ENCODE results near the genes STEAP1B and GSDME.

- PRO-cap, result no peak
- RAMPAGE, long total RNA, result no peak
- RRBS, result no CpG with 5 or more reads among the region's 3 CpGs
Measured at GRCh38 chr7:22215215-22215821, 141.6 kb downstream of the RAPGEF5 start.

- PRO-cap, result no peak
- RAMPAGE, long total RNA, result no peak
- RRBS, result no CpG with 5 or more reads among the region's 2 CpGs
Measured at GRCh38 chr7:22287921-22288220, 69.1 kb downstream of the RAPGEF5 start.

- PRO-cap, result no peak
- RAMPAGE, long total RNA, result no peak
- RRBS, result no CpG with 5 or more reads among the region's 2 CpGs
Measured at GRCh38 chr7:22332375-22332830, 24.6 kb downstream of the RAPGEF5 start.

DNA sequence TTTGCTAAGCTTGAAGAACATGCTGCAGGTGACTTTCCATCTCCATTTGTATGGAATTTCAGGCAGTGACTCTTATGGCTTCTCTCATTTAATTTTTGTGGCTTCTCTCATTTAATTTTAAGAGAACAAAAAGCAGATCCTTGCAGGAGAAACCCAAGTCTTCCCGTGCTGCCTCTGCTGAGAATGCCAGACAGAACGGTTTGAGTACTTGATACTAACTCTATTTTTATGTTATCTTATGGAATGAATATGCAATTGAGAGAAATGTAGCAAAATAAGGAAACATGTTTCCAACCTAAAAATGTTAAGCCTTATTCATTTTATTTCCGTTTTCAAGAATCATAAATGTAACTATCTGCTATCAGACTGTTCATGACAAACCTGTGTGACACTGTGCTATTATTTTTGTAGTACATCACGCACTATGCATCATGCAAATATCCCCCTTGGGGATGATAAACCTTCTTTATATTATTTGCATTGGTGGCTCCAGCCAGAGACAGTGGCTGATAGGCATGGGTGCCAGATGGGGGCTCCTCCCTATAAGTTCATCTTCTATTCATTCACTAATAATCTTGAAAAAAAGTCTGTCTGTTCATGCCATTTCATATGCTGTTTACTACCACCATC lies 6.9 kb upstream of the RAPGEF5 start:
- PRO-cap, result no peak
- RAMPAGE, long total RNA, result no peak
- RRBS, result no CpG with 5 or more reads among the region's 4 CpGs

DNA sequence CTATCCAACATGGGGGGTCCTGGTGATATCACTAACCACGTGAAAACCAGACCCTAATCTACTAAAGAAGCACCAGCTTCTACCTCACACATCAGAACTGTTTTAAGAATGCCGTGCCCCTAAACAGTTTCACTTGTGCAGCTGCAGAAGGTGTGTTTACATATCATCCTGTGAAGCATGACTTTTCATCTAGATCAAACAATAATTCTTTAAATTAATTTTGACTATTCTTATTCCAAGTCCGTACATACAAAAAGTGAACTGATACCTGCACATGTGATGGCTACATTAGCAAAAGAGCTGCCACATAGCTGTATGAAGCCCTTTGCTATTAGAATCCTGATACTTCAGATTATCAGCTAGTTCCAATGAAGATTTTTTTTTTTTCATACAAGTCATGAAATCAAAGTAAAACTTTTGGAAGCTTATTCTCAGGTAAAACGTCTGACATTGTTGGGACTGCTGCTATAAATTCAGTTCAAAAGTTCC lies 60.9 kb downstream of the STEAP1B start:
- PRO-cap, result no peak
- RAMPAGE, long total RNA, result no peak
- RRBS, result no CpG with 5 or more reads among the region's 4 CpGs

DNA sequence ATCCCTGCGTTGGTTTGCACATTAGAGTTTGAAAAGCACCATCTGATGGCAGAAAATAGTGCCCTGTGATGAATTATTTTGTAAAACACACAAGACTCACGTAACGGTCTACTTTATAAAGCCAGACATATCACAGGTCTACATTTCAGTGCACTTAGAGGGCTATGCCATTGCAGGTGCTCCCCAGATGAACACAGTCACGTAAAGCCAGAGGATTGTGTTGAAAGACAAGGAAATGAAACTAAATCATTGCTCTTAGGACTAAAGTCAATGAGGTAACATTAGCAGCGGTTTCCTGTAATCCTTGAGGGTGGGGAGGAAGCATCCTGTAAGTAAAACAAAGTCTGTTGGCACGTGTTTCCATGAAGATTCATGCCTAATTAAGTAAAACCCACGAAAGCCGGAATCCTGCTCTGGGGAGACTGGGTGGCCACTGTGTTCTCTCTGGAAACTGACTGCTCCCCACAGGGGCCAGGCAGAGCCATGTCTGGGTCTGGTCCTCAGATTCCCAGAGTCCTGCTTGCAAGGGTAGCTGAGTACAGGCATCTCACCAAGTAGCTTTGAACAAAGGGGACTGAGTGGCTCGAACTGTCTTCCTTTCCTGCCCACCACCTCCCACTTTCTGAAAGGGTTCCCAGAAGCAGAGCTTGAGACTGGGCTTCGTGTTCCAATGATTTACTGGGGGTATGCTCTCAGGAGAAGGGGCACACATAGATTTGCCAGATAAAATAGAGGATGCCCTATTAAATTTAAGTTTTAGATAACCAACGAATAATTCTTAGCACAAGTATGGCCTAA lies 18.2 kb downstream of the STEAP1B start:
- PRO-cap, result no peak
- RAMPAGE, long total RNA, result no peak
- RRBS, result no CpG with 5 or more reads among the region's 11 CpGs

GRCh38 chr7:22499805-22500778 lies at the start of gene STEAP1B:
STEAP1B (minus strand) TSS chr7:22500188.
- PRO-cap, result no peak
- RAMPAGE, long total RNA, result no peak
- RRBS, result no CpG with 5 or more reads among the region's 62 CpGs

DNA sequence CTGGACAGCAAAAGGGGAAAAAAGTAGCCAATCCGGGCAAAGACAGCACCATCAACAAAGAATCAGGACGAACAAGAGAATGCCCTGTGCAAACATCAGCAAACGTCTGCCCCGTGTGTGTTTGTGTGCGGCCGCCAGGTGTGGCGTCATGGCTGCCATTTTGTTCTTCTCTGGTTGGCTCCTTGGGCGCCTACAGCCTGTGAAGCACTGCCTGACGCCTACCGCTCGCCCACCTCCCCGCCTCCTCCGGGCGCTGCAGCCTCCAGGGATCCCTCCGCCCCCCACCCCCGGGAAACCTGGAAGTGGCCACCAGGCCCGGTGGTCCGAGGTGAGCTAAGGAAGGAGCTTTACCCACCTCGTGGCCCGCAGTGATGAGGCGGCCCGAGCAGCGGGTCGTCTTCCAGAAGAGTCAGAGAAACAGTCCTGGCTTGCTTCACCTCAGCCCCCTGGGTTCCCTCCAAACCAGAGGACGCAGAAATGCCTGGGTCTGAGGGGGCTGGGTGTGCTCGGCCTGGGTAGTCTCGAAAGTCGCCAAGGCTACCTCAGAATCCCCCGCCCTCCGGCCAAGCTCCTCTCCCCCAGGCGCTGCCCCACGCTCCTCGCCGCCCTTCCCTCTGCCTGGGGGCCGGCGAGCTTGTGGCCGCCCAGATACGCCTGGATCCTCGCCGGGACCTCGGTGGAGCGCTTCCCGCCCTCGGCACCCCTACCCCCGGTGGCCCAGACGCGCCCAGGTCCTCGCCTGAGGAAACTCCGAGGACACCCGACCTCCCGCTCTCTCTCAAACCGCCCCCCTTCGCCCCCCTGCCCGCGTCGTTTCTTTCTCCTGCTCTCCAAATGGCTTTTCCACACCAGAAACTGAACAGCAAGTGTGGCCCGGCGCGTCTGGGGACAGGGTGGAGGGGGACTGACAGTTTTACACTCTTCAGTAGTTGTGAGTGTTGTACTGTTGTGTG lies 61.7 kb upstream of the IL6 start:
- PRO-cap, result no peak
- RAMPAGE, long total RNA, result no peak
- RRBS, result 92% methylated on average over 12 of the region's 59 CpGs

DNA sequence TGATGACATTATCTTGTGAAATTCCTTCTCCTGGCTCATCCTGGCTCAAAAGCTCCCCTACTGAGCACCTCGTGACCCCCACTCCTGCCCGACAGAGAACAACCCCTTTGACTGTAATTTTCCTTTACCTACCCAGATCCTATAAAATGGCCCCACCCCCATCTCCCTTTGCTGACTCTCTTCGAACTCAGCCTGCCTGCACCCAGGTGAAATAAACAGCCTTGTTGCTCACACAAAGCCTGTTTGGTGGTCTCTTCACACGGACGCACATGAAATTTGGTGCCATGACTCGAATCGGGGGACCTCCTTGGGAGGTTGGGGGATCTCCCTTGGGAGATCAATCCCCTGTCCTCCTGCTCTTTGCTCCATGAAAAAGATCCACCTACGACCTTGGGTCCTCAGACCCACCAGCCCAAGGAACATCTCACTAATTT lies 23.5 kb upstream of the IL6 start:
- PRO-cap, result no peak
- RAMPAGE, long total RNA, result no peak
- RRBS, result no CpG with 5 or more reads among the region's 8 CpGs

- PRO-cap, result no peak
- RAMPAGE, long total RNA, result no peak
- RRBS, result no CpG with 5 or more reads among the region's 16 CpGs
Measured at GRCh38 chr7:22725248-22726105, 1.5 kb upstream of the IL6 start.

GRCh38 chr7:22731127-22731627 lies 4.2 kb downstream of the IL6 start:
- PRO-cap, result no peak
- RAMPAGE, long total RNA, result no peak
- RRBS, result no CpG with 5 or more reads among the region's 4 CpGs

DNA sequence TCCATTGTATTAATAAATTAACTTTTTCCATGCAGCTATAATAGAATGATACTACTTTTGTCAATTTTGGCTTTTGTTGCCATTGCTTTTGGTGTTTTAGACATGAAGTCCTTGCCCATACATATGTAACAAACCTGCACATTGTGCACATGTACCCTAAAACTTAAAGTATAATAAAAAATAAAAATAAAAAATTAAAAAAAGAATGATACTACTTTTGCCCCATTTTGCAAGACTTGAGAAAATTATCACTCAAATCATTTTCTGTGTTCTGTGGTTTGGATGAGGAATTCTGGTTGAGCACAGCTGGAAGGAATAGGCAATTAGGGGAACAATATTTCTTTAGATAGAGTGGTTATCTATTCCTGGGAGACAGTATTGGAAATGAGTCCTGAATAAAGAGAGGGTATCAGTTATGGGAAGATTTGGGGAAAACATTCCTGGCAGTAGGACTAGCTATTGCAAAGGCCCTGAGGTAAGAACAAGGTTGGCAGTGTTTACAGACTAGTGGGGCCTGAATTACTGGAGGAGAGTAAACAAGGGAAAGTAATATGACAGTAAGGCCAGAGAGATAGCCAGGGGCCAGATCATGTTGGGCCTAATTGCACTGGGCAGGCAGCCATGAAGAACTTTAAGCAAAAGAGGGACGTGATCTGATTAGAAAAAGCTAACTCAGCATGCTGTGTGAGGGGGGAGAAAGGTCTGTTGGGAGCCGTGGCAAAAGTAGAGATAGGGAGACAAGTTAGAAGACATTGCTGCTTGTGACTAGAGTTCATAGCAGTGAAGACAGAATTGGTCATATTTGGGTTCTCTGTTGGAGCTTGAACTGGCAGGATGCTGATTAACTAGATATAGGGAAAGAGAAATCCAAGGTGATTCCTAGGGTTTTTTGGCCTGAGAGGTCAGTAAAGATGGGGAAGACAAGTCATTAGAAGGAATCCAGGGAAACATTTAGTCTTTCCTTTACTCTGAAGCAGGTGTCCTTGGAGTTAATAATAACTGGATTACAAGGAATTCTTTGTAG lies 9.1 kb downstream of the NUP42 start:
- PRO-cap, result no peak
- RAMPAGE, long total RNA, result no peak
- RRBS, result no CpG with 5 or more reads among the region's 2 CpGs

GRCh38 chr7:23273145-23273840 lies 25.8 kb upstream of the MALSU1 start:
- PRO-cap, result no peak
- RAMPAGE, long total RNA, result no peak
- RRBS, result no CpG with 5 or more reads among the region's 12 CpGs

- PRO-cap, result no peak
- RAMPAGE, long total RNA, result no peak
- RRBS, result 3% methylated on average over 27 of the region's 60 CpGs
Measured at GRCh38 chr7:23469178-23469686, 1.1 kb downstream of the IGF2BP3 start.

DNA sequence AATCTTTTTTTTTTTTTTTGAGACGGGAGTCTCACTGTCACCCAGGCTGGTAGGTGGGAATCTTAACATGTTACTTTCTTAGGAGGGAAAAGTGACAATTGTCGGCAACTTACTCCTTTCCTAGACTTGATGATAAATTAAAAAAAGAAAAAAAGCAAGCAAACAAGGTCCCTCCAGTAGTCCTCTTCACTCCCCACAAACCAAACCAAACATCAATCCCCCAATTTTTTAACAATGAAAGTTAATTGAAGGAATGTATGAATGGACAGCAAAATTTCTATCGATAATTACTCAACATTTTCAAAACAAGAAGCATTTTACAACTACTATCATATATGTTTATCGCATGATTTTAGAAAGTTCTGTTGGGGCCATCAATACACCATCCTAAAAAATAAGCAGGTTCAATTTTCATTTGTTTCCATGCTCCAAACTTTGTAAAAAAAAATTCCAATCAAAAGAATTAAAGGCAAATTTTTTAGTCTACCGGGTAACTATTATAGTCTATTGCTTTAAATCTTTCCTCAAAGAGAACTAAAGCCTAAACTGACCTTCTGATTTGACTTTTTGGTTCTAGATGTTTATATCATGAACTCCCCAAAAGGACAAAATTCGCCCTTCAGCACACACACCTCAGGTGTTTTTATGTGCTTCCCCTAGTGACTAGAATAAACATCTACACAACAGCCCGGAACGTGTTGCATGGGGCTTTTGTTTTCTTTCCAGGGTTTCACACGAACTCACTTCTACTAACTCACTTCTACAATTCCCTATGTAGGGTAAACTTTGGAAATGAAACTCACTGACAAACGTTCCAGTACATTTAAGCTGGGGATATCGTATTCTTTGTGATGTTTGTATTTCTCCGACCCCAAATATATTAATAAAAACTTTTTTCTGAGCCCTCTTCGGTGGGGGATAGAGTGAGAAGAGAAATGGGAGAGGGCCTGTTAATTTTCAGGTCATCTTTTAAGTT lies 1.6 kb downstream of the TRA2A start:
- PRO-cap, result no peak
- RAMPAGE, long total RNA, result no peak
- RRBS, result no CpG with 5 or more reads among the region's 13 CpGs

DNA sequence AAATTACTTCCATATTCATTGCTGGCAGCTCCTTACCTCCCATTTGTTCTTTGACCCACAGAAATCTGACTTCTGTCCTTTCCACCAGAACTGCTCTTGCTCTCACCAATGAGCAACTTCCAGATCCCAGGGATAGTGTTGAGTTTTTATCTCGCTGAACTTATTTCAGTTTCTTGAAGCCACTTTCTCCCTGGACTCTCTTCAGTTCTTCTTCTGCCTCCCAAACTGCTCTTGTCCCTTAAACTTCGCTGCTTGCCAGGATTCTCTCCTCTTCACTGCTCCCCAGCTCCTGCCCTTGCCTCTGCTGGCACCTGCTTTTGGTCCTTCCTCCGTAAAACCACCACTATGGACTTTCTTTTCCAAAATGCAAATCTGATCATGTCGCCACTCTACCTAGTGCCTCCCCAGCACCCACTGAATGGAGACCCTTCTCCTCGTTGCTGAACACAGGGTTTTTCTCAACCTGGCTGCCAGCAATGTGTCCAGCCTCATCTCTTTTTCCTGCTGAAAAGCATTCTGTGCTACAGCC lies 92.8 kb upstream of the PALS2 start:
- PRO-cap, result no peak
- RAMPAGE, long total RNA, result no peak
- RRBS, result no CpG with 5 or more reads among the region's 5 CpGs

DNA sequence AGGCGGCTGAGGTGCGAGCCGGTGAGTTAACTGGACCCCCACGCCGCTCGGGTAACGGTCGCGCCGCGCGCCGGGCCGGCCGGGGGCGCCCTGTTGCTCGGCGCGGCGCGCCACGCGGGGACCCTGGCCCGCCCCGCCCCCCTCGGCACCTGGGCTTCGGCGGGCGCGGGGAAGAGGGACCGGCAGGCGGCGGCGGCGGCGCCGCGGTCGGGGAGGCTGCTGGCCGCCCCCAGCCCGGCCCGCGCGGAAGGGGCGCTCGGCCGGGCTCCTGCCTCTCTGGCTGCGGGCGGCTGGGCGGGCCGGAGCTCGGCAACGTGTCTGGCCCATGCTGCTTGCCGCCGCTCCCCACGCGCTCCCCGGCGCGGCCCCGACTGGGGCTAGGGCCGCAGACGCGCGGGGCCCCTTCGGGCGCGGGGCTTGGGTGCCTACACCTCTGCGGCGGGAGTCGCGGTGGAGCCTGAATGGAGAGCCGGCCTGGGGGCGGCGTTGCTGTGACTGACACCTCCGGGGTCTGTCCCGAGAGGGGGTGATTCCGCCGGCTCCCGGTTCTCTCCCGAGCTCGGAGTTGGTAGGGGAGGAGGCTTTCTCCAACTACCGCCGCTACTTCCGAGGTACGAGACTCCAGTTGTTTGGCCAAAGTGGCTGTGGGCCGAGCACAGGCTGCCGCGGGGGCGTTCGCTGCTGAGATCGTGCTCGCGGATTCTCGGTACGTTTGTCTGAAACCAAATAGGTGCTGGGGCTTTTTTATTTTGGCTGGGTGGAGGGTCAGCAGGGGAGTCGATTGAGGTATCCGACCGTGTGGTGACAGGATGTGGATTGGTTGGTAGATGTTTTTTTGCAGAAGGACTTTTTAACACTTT lies 551 bp downstream of the PALS2 start:
- PRO-cap, result no peak
- RAMPAGE, long total RNA, result no peak
- RRBS, result 2% methylated on average over 54 of the region's 99 CpGs

- PRO-cap, result no peak
- RAMPAGE, long total RNA, result no peak
- RRBS, result no CpG with 5 or more reads among the region's 5 CpGs
Measured at GRCh38 chr7:24595425-24596211, 22.4 kb downstream of the PALS2 start.

DNA sequence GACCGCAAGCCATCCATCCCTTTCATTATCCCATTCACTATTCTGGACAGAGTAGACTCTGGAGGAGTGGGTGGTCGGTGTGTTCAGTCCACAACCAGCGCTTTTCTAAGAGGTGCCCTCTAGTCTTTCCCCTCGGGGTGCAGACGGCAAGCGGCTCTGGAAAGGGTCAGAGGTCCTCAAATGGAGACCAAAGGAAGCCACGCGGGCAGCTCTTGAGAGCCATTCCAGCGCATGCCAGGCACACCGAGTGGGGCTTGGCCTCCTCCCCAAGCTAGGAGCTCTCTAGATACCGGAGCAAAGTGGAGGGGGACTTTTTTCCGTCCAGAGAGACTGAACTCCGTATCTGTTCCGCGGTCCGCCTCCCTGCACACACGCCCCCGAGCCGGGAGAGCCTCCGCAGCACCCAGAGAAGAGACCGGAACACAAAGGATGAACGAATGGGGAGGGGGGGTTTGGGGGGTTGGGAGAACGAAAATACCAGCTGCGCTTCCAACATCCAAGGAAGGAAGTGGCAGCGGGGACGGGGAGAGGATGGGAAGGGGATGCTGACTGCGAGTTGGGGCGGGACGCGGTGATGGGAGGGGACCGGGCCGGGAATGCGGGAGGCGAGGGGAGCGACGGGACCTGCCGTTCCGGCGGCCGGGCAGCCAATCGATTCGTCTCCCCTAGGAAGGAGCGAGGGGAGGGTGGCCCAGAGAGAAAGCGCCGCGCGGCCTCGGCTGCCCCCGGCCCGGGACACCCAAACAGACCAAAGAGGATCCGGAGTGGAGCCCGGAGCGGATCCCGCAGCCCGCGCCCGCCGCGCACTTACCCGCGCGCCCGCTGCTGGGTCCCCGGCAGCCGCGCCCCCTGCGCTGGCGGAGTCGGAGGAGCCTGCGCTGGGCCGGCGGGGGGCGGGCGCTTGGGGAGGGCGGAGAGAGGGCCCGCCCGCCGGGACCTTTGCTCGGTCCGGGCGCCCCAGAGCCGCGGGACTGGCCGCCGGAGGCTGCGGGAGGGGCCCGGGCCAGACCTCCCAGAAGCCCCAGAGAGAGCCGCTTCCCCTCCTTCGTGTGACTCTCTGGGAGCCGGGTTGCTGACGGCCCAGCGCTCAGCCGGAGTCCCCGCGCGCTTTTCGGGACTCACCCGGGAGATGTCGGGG lies at the start of gene GSDME:
Gene GSDME, minus strand, starts transcription at position 880 of the 1,138 bp plus-strand sequence.
- PRO-cap, result bidirectional peak, plus-strand start at position 1,050 of the sequence, minus-strand start at position 809 of the sequence
- RAMPAGE, long total RNA, result no peak
- RRBS, result 1% methylated on average over 55 of the region's 99 CpGs

- PRO-cap, result no peak
- RAMPAGE, long total RNA, result no peak
- RRBS, result no CpG with 5 or more reads among the region's 4 CpGs
Measured at GRCh38 chr7:24781162-24781525, 23.9 kb upstream of the GSDME start.